ENCODE data around the gene ANXA11.

DNA sequence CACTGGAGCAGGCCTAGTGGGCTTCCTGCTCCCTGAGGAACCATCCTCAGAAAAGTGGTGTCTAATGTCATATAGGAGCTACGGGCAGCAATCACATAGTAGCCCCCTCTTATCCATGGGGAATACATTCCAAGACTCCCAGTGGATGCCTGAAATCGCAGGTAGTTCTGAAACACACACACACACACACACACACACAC, 4.8 kb upstream of the ZCCHC24 start:
- PRO-cap: no peak

- PRO-cap: no peak
Measured at GRCh38 chr10:79714811-79715089, 11.7 kb downstream of the NUTM2B start.

GRCh38 chr10:80144002-80144305, 11.4 kb downstream of the PLAC9 start:
- PRO-cap: unidirectional peak, minus-strand start at chr10:80144149

- PRO-cap: no peak
Measured at GRCh38 chr10:80147789-80148315, 15.3 kb downstream of the PLAC9 start.

DNA sequence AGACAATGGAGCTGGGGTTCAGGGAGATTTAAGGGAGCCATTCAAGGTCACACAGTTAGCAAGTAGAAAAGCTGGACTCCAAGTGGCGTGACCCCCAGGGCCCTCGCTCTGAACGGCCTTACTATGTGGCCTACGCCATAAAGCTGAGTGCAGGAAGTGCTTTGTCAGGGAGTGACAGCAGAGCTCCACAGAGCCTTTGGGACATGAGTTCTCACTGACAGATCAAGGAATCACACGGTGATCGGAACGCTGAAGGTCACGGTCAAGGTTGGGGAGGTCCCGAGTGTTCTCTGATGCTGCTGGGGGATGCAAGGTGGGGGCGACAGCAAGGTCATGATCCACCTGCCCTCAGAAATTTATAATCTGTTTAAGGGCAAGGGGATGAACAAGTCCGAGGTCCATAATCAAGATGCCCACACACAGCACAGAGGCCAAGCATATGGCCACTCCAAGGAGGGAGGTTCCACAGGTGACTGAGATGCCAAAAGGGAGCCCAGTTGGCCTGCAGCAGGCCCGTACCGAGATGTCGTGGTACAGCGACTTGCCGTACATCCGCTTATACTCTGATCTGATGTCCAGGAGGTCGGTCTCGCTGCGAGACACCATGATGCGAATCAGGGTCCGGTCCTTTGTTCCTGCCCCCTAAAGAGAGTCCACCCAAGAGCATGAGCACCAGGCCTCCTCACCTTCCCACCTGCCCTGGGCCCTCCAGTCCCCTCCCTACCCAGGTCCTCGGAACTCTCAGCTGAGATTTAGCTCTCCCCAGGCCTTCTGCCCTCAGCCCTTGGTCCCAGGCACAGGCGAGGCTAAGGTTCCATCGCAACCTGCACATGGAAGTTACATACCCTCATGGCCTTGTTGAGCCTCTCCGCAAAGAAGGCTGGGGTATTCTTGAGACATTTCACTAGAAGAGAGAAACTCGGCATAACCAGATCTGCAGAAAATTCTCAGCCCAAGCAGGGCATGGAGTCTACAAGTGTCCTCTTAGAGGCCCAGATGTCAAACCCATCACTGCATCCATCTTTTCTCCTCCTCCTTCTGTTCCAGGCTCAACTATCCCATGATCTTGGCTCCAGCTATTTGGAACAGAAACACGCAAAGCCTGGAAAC, 24.9 kb downstream of the PLAC9 start:
- PRO-cap: no peak

DNA sequence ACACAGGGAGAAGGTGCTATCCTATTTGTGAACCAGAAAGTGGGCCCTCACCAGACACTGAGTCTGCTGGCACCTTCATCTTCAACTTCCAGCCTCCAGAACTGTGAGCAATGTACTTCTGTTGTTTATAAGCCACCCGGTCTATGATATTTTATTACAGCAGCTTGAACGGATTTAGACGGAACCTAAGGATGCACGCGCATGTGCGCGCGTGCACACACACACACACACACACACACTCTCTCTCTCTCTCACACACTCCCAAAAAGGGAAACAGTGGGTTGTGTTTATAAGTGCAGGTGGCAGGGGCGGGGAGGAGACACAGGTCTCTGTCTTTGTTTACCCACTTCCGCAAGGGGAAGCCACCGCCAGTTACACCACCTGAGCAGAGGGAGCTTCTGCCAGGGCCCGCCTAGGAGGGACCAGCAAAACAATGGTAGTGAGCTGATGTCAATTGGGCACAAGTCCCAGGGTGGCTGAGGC, 18.0 kb downstream of the ANXA11 start:
- PRO-cap: unidirectional peak, minus-strand start at position 99 of the sequence

DNA sequence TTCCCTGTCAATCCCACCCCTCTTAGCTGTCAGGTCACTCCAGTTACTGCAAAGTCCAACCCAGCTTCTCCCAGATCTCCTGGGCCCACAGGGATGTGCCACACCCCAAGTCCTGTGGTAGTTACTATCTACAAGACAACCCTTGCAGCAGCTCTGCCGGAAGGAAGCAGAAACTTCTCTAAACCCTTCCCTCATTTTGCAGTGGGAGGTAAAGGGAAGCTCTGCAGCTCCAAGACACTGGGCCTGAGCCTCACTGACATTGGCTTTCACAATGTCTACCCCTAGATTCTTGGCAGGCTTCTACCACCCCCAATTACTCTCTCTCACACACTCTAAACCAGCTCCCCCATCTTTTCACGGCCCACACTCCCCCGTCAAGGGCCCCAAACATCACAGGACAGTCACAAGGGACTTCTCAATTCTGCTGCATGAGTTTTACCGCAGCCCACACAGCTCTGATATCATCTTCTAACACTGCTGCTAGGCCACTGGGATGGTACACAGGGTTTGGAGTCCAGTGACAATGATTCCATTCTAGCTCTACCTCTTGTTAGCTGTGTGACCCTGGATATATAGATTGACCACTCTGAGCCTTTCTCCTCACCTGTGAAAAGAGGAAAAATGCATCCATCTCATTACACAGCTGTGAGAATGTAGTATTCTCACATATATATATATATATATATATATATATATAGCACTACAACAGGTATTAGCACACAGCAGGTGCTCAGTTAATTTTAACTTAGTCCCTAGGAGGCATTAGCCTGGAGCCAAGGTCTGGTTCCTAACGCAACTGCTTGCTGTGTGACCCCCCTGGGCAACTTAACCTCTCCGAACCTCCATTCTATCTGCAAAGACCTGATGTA, 17.3 kb downstream of the ANXA11 start:
- PRO-cap: no peak

GRCh38 chr10:80196202-80197187, 8.8 kb downstream of the ANXA11 start:
- PRO-cap: bidirectional peak, plus-strand start at chr10:80196882, minus-strand start at chr10:80196724

- PRO-cap: bidirectional peak, plus-strand start at chr10:80205223, minus-strand start at chr10:80205020; bidirectional peak, plus-strand start at chr10:80205645, minus-strand start at chr10:80205536
Measured at GRCh38 chr10:80204687-80205760, at the start of gene ANXA11. Gene ANXA11 (minus strand): TSS chr10:80205537.

- PRO-cap: no peak
Measured at GRCh38 chr10:80253851-80254279, 35.6 kb downstream of the MAT1A start.

DNA sequence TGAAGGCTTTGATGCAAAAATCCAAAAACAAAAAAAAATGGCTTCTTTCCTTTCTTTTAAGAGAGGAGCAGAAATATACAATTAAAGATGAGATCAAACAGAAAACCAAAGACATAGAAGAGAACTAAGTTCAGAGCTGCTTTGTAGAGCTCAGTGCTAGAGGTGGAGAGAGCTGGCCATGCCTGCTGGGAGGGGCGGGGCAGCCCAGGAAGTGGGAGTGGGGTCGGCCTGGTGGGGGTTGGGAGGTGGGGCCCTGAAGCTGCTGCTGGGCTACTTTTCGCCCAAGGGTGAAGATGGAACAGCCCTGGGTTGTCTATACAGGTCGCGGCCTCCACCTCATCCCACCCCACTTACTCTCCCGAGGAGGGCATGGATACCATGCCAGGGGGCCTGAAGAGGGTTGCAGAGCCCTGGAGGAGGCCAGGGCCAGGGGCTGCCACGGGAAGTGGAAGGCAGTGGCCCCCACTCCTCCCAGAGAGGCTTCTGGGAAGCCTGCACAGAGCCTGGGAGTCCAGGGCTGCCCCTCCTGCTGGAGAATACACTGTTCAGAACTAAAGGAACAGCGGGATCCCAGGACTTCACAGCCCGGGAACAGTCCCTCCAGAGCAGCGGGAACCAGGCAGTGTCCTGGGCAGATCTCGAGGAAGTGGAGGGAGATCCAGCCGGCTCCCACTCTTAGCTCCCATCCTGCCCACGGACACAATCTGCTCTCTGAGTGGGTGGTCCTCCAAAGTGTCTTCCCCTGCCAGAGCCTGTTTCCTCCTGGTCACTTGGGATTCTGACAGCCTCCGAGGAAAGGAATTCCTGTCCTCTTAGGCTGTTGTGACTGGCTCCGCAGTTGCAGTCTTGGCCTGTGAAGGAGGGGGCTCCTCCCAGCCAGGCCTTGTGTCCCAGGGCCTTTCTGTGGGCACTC, 23.6 kb downstream of the MAT1A start:
- PRO-cap: no peak

DNA sequence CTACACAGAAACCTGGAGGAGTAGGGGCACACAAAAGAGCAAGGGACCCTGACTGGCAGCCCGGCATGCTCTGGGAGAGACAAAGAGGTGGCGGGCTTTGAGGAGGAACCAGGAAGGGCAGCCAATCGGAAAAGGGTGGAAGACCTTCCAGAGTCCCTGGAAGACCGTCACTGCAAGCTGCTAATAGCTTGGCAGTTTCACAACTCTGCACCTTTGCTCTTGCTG, 706 bp downstream of the DYDC2 start:
- PRO-cap: no peak

- PRO-cap: no peak
Measured at GRCh38 chr10:80426984-80427973, 18.9 kb downstream of the PRXL2A start.

DNA sequence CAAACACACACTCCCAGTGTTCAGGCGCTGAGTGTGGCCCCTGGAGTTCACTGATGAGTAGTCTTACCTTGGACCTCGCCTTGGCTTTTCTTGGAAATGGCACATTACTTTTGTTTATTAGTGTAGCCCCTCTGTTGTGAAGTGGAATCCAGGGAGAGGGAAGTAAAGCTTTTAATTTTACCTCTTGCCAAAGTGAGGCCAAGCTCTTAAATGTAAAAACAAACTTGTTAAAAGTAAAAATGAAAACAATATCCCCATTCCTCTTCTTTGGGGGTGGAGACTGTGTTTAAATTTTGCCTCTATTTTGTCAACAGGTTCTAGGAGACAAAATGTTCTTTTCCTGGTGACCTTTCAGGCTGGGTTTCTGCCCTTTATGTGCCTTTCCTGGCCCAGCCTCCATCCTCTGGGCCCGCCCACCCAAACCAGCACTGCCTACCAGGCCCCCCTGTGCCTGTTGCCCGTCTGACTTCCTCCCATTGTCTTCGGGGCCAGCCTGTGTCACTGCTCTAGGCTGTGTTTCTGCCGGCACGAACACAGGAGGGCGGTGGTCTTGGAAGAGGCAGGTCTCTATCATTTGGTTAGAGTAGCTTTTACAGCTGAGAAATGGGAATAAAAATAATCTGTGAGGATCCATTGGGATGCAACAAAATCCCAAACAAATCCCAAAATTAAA, 13.8 kb downstream of the TSPAN14 start:
- PRO-cap: no peak

DNA sequence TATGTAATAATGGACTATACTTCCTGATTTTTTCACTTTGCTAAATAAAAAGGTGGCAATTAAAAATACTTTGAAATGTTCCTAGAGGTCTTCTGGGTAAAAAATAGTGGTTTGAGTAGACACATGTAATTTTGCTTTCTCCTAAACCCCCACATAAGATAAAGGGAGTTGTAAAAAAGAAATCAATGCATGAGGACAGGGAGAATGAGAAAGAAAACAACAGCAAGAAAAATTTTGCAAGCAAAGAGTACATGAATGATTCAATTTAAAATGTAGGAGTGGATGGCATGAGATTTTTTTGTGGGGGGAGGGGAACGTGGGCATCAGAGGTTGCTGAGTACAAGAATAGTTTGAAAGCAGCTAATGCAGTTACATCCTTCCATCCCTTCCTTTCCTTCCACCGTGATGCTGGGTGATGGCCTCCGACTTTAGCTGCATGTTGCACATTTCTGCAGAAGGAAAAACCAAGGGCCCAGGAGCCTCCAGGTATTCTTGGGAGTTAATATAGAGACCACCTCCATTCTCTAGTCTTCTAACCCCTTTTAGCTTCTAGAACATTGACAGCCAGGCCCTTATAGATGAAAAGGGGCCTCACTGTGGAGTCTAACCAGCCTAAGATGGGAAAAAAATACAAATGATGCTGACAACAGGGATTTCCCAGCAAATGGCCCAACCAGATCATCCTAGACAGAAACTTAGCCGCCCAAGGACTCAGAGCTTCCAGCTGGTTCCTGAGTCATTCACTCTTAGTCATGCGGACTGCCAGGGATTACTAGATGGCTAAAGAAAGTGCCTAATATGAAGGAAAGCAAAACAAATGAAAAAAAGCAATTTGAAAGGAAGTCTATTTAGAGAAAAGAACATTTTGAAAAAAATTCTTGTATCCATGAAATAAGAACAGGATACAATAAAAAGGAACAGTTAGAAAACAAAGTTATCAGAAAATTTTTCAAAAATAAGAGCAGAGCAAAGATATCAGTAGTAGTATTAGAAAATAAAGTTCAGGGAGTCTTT, 23.5 kb downstream of the TSPAN14 start:
- PRO-cap: no peak

DNA sequence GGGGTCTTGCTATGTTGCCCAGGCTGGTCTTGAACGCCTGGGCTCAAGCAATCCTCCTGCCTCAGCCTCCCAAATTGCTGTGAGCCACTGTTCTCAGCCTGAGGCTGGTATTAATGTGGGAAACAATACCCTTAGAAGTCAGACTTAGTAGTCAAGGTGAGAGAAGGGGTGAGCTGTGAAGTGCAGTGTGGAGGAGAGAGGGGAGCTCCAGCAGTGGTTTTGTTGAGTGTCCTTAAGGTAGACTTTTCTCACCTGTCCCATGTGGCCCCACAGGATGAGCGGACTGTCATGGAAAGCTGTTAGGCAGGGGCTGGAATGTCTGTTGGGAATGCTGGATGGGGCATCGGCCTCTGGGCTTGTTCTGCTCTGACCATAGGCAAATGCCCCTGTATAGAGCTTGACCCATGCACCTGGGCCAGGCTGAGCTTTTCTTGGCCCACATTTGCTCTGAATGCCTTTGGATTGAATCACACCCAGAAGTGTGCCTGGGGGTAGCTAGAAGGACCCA, 36.3 kb upstream of the SH2D4B start:
- PRO-cap: no peak

DNA sequence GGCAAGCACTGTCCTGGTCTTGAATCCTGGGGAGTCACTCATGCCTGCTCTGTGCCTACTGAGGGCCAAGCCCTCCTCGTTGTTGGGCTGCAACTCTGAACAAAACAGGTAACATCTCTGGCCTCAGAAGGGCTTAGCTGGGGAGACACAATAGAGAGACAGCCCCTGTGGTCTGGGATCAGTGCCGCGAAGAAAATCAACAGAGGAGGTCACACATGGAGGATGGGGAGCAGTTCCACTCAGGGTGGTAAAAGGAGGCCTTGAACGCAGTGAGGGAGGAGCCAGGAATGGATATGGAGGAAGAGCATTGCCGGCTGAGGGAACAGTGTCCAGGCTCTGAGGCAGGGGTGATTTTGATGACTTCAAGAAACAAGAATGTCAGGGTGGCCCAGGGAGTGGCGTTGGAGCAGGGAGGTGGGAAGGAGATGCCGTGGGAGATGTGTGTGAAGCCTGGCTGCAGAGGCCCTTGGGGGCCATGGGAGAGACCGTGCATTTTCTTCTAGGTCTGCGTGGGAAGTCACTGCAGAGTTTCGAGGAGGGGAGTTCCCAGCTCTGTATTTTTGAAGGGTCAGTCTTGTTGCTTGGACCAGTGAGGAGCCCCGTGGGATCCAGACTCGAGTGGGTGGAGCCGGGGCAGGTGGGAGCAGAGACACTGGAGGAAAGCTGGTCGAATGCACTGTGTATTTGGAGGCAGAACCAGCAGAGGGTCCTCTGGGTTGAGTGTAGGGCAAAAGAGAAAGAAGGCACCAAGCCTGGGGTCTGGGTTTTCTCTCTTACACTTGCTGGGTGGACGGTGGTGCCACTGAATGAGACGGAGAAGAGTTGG, 35.7 kb upstream of the SH2D4B start:
- PRO-cap: no peak

- PRO-cap: no peak
Measured at GRCh38 chr10:80504009-80504913, 33.4 kb upstream of the SH2D4B start.

DNA sequence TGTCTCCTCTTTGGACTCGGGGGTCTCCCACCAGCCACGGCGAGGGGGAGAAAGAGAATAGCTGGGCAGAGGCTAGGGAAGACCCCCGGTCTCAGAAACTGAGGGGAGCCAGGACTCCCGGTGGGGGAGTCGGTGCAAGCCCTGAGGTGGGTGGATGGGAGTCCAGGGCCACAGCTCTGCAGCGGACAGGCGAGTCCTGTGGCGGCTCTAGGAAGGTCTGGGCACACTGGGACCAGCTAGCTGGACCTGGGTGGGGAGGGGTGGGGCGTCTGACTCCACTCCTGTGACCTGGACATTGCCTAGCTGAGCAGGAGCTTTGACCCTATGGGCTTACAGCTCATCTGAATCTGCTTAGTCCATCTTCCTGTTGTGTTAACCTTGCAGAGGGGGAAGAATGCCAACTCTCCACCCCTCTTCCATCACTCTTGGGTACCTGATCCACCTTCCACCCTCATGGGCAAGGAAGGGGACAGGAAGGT, 1.2 kb upstream of the SH2D4B start:
- PRO-cap: no peak

- PRO-cap: no peak
Measured at GRCh38 chr10:81873871-81874450, 1.0 kb upstream of the NRG3 start.